HT-29 (cell line): Measurements from ENCODE around the genes IZUMO2, KCNC3, SPIB and KLK3.

DNA sequence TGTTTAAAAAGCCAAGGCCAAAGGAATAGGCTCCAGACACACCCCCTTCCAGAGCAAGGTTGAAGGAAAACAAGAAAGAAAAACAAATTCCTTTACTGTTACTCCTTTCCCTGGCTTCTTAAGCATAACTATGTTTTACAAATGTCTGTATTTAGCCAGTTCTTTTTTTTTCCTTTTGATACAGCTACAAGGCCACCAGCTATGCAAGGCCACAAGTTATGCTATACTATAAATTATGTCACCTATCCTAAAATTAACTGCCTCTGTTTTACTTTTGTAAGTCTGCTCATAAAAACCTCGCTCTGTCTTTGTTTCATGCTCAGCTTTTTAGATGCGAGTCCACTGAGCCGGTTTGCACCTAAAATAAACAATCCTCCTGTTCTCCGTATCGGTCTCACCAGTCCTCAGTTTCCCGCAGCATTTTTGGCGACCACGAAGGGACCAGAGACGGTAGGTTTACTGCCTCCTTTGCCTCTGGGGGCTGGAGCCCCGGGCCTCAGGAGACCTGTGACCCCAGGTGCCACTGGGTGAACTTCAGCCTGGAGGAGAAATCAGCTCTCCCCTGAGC is 8.3 kb downstream of the SIGLEC11 start:
- RAMPAGE, long total RNA: no peak

- RAMPAGE, long total RNA: no peak
Observed at GRCh38 chr19:50005566-50005911, 19.6 kb downstream of the VRK3 start.

GRCh38 chr19:50162908-50163539 is at the start of gene IZUMO2:
IZUMO2 (minus strand) TSS chr19:50163281.
- RAMPAGE, long total RNA: no peak

DNA sequence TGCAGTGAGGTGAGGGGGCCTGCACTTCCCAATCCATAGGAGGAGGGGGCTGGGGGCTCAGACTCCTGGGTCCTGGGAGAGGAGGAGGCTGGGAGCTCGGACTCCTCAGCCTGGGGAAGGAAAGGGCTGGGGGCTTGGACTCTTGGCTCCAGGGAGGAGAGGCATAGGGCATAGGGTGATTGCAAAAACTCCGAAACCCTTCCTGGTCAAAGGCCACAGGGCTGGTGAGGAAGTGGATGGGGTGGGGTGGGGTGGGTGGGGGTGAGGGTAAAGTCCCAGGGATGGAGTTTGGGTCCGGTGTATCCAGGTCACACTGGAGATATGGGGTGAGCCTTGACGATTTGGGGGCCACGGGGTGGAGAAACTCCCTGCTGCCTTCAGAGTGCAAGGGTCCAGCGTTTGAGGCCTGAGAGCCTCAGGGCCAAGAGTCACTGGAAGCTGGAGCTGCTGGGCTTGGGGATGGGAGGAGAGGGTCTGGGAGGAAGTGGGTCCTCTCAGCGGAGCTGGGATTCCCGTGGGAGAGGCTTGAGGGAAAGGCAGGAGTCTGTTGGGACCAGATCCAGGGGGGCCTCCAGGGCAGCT is 2.8 kb downstream of the MYH14 start:
- RAMPAGE, long total RNA: no peak

DNA sequence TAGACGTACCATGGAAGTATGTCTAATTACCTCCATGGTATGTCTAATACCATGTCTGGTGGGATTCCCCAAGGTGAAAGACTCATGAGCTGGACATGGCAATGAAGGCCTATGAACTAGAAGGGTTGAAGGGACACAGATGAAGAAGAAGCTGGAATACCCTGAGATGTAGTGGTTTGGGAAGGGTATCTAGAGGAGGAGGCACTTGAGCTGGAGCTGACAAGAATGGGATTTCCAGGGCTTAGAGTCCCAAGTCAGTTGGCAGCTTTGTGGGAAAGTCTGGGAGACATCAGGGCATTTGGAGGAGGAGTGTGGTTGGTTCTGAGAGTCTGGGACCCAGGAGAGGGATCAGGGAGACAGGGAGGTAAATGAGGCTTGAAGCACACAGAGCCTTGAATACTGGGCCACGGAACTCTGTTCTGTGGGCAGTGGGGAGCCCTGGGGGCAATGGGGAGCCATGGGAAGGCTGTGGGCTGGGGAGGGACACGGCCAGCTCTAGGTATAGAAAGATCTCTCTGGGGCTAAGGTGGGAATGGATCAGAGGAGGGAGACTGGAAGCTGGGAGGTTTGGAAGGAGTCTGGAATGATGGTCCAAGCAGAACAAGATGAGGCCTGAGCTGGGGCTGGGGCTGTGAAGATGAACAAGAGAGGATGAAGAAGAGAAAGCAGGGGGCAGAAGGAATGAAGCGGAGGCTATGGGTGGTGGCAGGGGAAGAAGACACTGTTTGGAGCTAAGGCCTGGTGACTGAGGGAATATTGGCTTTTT is 24.4 kb downstream of the KCNC3 start:
- RAMPAGE, long total RNA: no peak

DNA sequence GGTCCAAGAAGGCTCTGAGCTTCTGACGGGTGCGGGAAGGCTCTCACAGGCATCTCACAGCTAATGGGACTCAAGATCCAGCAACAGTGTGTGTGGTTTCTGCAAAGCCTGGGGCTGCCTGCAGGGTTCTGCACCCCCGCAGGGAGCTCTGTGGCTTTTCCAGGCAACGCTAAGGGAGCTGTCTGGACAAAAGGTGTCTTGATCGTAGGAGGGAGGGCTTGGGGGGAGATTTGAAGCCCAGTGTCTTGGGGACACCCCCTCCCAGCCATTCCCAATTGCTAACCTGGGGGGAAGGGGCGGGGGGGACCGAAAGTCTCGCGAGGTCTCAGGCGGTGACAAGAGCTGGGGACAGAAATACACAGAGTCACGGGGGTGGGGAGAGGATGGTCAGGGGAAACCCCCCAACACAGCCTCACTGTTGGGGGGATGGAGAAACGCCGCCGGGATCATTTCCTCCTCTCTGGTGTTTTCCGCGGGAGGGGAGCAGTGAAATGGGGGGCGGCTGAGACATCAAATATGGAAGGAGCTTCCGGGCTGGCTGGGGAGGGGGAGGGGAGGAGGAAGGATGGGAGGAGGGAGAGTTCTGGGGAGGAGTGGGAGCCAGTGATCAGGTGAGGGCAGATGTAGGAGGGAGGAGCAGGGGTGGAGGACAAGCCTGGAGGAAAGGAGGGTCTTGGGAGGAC is 13.3 kb downstream of the KCNC3 start:
- RAMPAGE, long total RNA: no peak

- RAMPAGE, long total RNA: no peak
Observed at GRCh38 chr19:50329213-50330311, at the start of gene KCNC3. KCNC3 (minus strand) TSS chr19:50329377.

DNA sequence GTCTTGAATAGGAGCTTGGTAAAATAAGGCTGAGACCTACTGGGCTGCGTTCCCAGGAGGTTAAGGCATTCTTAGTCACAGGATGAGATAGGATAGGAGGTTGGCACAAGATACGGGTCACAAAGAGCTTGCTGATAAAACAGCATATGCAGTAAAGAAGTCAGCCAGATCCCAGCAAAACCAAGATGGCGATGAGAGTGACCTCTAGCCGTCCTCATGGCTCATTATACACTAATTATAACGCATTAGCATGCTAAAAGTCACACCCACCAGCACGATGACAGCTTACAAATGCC is 1.7 kb upstream of the NR1H2 start:
- RAMPAGE, long total RNA: no peak

DNA sequence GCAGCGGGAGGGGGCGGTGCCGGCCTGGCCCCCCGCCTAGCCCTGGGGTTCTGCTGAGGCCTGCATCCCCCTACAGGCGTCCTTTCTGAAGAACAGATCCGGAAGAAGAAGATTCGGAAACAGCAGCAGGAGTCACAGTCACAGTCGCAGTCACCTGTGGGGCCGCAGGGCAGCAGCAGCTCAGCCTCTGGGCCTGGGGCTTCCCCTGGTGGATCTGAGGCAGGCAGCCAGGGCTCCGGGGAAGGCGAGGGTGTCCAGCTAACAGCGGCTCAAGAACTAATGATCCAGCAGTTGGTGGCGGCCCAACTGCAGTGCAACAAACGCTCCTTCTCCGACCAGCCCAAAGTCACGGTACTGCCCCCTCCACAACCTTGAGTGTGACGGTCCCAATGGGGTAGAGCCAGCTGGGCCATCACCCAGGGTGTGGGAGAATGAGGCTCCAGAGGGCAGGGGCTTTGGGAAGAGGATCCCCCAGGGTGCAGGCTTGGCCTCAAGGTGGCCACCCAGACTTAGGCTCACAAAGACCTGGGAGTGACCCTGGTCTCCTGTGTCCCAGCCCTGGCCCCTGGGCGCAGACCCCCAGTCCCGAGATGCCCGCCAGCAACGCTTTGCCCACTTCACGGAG is 2.3 kb downstream of the NR1H2 start:
- RAMPAGE, long total RNA: no peak

- RAMPAGE, long total RNA: no peak
Observed at GRCh38 chr19:50384826-50385097, 615 bp downstream of the POLD1 start.

- RAMPAGE, long total RNA: no peak
Observed at GRCh38 chr19:50418117-50419035, at the start of gene SPIB. SPIB (plus strand) TSS chr19:50418938.

GRCh38 chr19:50490824-50491952 is 14.5 kb upstream of the GARIN5A start:
- RAMPAGE, long total RNA: no peak

GRCh38 chr19:50511845-50512277 is 870 bp upstream of the JOSD2 start:
- RAMPAGE, long total RNA: no peak

GRCh38 chr19:50601506-50602168 is 33.4 kb upstream of the LRRC4B start:
- RAMPAGE, long total RNA: no peak

GRCh38 chr19:50804762-50805479 is 14.7 kb downstream of the ACP4 start:
- RAMPAGE, long total RNA: no peak

DNA sequence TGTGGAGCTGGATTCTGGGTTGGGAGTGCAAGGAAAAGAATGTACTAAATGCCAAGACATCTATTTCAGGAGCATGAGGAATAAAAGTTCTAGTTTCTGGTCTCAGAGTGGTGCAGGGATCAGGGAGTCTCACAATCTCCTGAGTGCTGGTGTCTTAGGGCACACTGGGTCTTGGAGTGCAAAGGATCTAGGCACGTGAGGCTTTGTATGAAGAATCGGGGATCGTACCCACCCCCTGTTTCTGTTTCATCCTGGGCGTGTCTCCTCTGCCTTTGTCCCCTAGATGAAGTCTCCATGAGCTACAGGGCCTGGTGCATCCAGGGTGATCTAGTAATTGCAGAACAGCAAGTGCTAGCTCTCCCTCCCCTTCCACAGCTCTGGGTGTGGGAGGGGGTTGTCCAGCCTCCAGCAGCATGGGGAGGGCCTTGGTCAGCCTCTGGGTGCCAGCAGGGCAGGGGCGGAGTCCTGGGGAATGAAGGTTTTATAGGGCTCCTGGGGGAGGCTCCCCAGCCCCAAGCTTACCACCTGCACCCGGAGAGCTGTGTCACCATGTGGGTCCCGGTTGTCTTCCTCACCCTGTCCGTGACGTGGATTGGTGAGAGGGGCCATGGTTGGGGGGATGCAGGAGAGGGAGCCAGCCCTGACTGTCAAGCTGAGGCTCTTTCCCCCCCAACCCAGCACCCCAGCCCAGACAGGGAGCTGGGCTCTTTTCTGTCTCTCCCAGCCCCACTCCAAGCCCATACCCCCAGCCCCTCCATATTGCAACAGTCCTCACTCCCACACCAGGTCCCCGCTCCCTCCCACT is at the start of gene KLK3:
Gene KLK3, plus strand, starts transcription at position 509 of the 805 bp plus-strand sequence.
- RAMPAGE, long total RNA: no peak

GRCh38 chr19:50948629-50949112 is 4.2 kb downstream of the KLK5 start:
- RAMPAGE, long total RNA: no peak

DNA sequence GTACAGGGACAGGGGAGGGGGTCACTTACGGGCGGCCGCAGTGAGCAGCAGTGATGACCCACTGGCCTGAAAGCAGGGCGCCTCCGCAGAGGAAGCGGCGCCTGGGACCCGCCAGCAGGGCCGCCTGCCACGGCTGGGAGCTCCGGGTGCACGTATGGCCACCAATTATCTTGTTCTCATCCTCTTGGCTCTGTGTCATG is 1.3 kb downstream of the KLK14 start:
- RAMPAGE, long total RNA: no peak

DNA sequence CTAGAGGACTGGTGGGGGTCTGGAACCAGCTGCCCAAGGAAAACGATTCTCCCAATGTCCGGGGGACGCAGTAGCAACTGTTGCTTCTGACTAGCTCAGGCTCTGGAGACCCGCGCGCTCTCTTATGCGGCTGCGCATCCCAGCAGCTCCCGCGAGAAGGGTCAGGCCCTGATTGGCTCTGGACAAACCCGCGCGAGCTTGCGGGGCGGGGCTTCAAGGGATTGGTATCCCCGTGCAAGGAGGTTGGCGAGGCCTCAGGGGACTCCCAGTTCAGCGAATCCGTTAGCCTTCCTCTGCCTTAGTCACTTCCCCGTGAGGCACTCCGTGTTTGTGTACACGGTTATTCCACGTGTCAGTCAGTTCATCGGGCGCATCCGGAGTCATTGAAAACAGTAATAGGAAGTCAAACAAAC is 20.2 kb downstream of the SIGLECL1 start:
- RAMPAGE, long total RNA: no peak

- RAMPAGE, long total RNA: no peak
Observed at GRCh38 chr19:51456453-51457025, 1.7 kb downstream of the SIGLEC8 start.